Left colon (tissue), 1 donor: ENCODE results near the genes OR56B2P and SYT9.

GRCh38 chr11:5131679-5132490 lies 6.3 kb downstream of the OR52A5 start:
- PRO-cap = no peak

DNA sequence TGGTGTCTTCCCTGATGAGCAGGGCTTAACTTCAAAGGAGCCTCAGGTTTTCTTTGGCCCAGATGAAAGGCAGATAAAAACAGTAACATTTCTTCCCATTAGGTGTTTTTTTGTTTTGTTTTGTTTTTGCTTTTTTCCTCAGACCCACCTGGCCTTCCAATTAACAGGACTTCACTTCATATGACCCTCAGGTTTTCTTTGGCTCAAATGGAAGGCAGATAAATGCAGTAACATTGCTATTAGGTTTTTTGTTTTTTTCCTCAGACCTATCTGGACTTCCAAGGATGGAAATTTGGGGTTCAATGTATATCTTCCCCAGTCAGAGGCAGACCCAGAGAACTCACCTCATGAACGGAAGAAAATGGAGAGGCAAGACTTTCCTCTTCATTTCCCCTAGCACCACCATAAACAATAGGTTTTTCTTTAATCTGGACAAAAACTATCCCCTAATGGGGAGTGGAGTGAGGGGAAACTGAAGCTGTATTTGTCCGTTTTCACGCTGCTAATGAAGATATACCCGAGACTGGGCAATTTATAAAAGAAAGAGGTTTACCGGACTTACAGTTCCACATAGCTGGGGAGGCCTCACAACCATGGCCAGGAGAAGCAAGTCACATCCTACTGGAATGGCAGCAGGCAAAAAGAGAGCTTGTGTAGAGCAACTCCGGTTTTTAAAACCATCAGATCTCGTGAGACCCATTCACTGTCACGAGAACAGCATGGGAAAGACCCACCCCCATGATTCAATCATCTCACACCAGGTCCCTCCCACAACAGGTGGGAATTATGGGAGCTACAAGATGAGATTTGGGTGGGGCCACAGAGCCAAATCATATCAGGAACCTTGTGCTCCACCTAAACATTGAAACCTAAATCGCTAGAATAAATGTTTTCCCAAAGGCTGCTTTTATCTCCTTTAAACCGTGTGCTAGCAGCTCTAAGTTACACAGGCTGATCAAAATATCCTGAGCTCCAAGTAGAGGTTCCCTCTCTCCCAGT lies 4.5 kb downstream of the UBQLN3 start:
- PRO-cap = no peak

DNA sequence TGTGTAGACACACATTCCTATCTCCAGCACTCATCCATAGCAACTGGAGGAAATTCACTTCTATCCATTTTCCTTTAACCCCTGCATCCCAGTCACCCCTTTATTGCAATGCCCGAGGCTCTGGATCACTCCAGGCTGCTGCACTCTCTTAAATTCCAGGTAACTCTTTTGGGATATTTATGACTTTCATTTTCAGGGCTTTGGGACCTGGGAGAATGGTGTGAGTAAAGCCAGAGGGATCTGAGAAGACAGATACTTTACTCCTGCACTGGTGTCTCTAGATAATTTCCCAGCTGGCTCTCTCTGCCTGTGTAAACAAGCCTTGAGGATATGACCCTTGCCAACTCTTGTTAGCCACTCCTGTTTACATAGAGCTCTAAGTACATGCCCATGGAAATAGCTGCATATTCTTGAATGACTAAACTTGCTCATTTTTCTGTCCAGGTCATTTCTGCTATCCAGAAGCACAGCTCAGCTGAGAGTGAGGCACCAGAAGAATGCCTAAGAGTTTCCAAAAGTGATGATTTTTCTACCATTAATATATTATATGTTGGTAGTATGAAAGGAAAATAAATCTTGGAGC lies 3.7 kb upstream of the TRIM34 start:
- PRO-cap = no peak

DNA sequence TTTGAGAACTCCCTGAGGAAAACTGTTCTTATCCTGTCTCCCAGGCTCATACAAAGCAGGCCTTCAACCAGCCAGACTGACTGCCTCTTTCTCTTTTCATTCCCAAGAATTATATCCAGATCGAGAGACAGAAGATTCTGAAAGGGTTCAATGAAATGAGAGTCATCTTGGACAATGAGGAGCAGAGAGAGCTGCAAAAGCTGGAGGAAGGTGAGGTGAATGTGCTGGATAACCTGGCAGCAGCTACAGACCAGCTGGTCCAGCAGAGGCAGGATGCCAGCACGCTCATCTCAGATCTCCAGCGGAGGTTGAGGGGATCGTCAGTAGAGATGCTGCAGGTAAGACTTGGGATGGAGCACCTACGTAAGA lies 8.6 kb downstream of the TRIM22 start:
- PRO-cap = no peak

- PRO-cap = no peak
These were observed at the start of gene OR56B2P for GRCh38 chr11:5760848-5761329. Gene OR56B2P (plus strand): TSS chr11:5761153.

GRCh38 chr11:5809165-5809641 lies 479 bp downstream of the OR52N2 start:
- PRO-cap = no peak

DNA sequence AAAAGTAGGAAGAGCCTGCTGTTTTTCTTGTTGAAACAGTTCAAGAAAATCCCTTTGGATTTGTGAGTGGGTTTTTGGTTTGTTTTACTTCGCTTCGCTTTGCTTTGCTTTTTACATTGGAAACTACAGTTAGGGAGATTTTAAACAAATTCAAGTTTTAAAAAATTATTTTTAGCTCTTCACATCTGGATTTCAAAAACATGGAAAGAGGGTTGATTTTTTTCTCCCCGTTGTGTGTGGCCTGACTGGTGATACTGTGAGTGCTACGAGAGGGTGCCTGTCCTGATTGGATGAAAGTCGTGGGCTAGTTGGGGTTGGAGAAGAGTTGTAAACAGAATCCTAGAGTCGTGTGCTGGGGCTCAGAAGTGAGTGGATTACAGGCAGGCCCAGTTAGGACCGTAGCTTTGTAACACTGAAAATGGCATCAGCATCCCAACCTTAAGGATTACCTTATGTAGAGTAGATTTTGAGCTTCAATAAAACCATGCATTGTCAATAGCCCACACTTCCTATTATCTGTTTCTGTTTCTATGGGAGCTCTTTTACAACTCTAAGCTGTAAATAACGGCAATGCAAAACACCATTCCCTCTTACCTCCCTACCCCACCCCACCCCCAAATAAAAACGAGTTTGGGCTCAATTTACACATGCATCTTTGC lies 24.3 kb downstream of the CAVIN3 start:
- PRO-cap = no peak

GRCh38 chr11:6320349-6320427 lies 113 bp downstream of the CAVIN3 start:
- PRO-cap = no peak

GRCh38 chr11:6326989-6327575 lies 6.8 kb upstream of the CAVIN3 start:
- PRO-cap = no peak

GRCh38 chr11:6393108-6393682 lies 2.9 kb downstream of the SMPD1 start:
- PRO-cap = no peak

DNA sequence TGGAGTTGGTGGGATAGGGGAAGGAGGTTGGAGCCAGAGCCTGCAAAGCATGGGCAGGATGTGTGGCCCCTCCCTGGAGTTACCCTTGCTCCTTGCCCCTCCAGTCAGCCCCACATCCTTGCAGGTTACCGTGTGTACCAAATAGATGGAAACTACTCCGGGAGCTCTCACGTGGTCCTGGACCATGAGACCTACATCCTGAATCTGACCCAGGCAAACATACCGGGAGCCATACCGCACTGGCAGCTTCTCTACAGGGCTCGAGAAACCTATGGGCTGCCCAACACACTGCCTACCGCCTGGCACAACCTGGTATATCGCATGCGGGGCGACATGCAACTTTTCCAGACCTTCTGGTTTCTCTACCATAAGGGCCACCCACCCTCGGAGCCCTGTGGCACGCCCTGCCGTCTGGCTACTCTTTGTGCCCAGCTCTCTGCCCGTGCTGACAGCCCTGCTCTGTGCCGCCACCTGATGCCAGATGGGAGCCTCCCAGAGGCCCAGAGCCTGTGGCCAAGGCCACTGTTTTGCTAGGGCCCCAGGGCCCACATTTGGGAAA lies 3.9 kb downstream of the SMPD1 start:
- PRO-cap = no peak

GRCh38 chr11:6399212-6399460 lies 8.9 kb downstream of the SMPD1 start:
- PRO-cap = no peak

- PRO-cap = no peak
These were observed 12.4 kb downstream of the APBB1 start for GRCh38 chr11:6406231-6407081.

DNA sequence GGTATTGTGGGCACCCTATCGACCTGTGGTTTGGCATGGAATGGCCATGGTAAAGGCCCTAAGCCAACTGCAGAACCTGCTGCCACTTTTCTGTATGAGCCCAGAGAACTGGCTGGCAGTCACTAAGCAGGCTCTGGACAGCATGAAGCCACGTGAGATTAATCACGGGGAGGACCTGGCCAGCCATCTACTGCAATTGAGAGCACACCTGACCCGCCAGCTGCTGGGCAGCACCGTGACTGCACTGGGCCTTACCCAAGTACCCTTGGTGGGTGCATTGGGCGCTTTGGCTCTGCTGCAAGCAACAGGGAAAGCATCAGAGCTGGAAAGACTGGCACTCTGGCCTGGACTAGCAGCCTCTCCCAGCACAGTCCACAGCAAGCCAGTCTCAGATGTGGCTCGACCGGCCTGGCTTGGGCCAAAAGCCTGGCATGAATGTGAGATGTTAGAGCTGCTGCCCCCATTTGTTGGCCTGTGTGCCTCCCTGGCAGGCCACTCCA lies 36.3 kb downstream of the RRP8 start:
- PRO-cap = no peak

- PRO-cap = no peak
These were observed 1.3 kb downstream of the ILK start for GRCh38 chr11:6604862-6605277.

- PRO-cap = no peak
These were observed 14.5 kb upstream of the TPP1 start for GRCh38 chr11:6633632-6634127.

DNA sequence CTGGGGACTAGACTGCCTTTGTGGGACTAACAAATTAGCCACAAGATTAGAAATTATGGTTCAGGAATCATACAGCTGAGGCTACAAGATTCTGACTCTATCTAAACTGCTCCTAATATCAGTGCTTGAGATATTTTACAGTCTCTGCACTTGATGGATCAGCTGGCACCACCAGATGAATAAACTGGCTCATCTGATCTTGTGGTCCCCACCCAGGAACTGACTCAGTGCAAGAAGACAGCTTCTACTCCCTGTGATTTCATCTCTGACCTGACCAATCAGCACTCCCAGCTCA lies 10.7 kb upstream of the MRPL17 start:
- PRO-cap = no peak

DNA sequence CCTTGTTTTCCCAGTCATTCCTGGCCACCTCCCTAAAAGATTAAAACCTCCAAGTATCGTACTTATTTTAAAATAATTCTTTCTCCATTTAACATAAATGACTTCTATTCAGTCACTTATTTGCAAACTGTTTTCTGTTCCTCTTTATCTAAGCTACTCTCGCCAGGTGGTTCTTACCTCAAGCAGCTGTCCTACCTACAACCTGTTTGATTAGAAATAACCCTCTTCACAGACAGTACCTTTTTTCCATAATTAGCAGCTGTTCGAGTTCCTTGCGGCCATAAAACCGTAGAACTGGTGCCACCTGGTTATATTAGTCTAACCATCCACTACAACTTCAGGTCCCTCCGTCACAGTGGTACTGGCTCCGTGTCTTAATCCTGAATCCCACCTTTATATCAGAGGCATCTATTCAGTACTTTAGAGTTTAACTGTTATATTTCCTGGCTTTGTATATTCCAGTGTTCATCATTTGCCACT lies 1.0 kb downstream of the ZNF215 start:
- PRO-cap = no peak

- PRO-cap = no peak
These were observed at the start of gene SYT9 for GRCh38 chr11:7251744-7252312. Gene SYT9 (plus strand): TSS chr11:7251904.

DNA sequence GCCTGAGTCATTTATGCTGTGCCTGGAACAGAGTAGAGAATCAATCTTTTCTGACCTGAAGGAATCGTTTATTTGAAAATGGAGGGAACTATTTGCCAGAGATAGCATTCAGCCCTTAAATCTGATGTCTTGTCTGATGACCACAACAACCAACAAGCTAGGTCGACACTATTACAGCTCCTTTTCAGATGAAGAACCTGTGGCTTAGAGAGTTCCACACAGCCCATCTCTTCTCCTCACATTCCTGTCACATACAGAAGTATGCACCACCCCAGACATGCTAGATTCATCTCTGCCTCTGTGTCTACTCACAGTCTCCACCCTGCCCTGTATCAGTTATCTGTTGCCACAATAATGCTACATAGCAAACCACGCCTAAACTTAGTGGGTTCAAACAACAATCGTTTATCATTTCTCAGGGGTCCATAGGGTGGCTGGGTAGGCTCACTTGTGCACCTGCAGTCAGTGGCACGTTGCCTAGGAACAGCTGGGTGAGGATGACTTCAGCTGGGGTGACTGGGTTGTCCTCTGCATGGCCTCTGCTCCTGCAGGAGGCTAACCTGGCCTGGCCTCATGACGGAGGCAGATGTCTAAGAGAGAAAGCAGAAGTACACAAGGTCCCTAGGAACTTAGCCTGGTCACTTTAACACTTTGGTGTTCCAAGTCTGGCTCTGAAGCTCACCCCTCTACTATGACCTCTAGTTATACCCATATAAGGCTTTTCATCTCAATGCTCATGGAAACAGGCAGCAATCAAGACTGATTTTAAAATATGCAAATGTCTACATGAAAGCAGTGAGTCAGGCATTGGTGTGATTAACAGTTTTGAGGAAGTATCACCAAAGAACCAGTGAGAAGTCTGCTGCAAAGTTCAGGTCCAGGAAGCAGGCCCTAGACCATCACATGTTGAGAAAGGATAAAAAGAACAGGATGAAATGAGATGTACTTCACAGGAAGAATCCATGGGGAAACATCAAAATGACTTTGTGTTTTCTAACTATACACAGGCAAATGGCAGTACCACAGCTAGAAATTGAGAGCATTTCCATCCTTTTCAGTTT lies 10.7 kb downstream of the OLFML1 start:
- PRO-cap = no peak